SK-MEL-5 (cell line): ENCODE measurements around a stretch of chr1.

DNA sequence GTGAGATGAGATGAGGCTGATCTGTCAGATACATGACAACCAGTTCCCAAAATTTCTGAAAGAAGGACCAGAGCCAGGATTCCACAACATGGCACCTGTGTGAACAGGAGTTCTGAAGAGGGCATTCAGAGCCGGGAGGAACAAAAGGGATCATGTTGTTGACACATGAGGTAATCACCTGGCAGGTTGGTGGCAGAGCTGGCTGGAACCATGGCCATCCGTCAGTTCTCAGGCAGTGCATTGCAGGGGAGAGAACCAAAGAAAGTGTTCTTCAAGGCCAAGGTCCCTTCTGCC lies 49.3 kb upstream of the CTPS1 start:
RAMPAGE:
- cytosol, long total RNA, result no peak
- long total RNA, result no peak
- nucleus, long total RNA, result no peak

DNA sequence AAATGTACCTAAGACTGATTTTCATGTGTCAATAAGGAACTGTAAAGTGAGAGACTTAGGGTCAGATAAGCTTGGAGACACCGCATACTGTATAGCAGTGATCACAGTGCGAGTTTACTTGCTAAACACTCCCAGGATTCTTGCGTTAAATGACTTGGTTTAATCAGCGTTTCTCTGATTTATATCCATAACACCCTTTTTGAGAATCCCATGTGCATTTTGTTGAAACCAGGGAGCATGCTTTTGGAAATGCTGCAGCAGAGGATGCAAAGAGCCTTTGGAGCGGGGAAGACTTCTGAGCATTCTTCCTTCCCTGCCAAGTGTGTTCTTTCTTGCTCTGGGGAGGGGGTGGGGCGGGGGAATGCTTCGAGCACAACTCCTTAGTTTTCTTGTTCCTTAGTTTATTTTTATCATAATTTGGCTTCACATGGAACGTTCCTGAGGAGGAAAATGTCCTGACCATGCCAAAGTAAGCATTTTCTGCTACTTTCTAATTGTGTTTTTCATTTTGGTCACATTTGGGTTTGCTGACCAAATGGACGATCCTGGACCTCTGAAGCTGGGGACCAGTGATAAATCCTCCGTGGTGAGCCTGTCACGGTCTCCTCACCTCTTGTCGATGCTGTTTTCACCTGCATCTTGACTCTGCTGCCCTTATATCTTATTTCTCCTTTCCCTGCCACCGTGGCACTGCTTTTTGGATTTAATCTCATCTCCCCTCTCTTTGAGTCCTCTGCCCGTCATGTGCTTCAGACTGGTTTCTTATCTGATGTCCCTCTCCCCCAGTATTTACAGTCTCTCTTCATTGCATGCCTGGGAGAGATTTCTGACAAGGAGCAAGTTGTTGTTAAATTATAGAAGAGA lies 2.3 kb downstream of the CTPS1 start:
RAMPAGE:
- cytosol, long total RNA, result no peak
- long total RNA, result no peak
- nucleus, long total RNA, result no peak

DNA sequence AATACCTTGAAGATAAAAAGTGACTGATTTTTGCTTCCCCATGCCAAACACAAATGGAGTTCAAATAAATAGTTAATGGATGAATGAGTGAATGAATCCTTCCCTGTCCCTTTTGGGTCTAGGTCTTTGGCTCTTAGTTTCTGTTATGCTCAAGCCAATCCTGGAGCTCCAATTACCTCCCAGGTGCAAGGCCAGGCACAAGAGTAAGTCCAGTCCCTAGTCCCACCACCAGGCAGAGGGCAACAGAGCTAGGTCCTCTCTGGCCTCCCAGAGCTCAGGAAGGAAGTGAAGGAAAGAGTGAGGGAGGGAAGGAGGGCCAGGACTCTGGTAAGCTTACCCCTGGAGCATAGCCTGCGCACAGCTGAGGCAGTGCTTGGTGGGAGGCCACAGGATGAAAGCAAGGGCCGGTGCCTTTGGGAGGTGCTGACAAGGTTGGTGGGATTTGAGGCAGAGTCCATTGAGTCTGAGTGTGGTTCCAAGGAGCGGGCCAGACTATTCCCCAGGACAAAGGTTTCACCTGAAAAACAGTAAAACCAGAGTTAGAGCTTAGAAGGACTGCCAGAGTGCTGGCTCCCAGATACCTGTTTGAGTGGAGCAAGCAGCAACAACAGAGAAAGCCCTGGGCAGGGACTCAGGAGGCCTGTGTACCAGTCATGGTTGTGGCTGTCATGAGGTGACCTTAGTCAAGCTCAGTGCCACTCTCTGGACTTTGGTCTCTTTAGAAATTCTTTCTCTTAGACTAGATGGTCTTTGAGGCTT lies 15.7 kb upstream of the SLFNL1 start:
RAMPAGE:
- cytosol, long total RNA, result no peak
- long total RNA, result no peak
- nucleus, long total RNA, result no peak

DNA sequence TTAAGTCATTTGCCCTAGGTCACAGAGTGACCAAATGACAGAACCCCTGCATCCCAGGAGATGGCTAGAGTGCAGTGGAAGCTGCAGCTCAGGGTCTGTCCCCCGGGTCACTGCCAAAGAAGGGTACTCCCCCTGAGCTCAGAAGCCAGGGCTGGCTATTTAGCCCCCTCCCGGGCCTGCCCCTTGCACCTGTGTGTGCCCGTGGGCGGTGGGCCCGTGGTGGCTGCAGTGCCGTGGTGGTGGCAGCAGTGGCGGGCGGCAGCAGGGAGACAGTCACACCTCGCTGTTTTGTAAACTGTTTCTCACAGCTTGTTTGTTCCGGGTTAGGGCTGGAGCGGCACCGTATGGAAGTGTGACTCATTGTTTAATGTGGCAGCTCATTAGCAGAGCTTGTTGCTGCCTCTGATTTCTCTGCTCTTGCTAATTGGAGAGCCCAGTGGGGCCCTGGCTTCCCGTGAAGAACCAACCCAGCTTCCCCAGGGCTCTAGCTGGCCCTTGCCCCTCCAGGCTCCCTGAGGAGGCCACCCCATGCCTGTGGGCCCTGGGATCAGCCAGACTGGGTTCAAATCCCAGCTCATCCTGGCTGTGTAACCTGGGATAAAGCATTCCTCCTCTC lies 99.9 kb upstream of the SCMH1 start:
RAMPAGE:
- cytosol, long total RNA, result no peak
- long total RNA, result no peak
- nucleus, long total RNA, result no peak

GRCh38 chr1:41380827-41381947 lies 103.3 kb downstream of the EDN2 start:
RAMPAGE:
- cytosol, long total RNA, result no peak
- long total RNA, result no peak
- nucleus, long total RNA, result no peak

DNA sequence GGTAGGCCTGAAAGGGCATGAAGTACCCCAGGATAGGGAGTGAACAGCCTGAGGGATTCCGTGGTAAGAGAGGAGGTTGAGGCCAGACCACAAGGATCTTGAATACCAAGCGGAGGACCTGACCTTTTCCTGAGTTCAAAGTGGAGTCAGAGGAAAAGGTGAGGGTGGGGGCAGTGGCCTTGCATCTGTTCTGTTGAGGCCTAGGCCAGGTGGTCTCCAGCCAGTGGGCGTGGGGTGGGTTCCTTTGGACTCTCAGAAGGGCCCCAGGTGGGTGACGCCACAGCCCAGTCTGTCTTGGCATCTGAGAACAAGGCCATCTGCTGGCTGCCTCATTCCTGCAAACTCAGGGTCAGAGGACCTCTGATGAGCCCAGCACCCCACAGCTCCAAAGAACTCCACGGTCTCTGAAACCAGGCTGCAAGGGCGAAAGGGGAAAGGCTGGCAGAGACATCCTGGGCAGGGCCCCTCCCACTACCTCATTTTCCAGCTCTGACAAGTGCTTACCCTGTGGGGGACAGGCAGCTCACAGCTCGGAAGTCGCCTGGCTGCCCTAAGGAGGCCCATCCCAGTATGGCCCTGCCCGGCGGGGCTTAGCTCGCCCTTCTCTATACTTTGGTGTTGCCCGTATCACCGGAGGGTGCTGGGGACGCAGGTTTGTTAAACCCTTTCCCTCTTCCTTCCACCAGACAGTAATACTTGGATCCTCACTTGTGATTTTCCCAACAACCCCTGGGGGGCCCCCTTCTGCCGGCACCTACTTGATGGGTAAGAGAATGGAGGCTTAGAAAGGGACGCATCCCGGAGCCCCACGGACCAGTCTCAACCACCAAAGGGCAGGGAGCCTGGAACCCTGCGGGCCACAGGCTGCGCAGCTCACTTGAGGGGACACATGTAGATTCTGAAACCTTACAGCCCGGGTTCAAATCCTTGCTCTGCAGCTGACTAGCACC lies 10.8 kb upstream of the EDN2 start:
RAMPAGE:
- cytosol, long total RNA, result no peak
- long total RNA, result no peak
- nucleus, long total RNA, result no peak

DNA sequence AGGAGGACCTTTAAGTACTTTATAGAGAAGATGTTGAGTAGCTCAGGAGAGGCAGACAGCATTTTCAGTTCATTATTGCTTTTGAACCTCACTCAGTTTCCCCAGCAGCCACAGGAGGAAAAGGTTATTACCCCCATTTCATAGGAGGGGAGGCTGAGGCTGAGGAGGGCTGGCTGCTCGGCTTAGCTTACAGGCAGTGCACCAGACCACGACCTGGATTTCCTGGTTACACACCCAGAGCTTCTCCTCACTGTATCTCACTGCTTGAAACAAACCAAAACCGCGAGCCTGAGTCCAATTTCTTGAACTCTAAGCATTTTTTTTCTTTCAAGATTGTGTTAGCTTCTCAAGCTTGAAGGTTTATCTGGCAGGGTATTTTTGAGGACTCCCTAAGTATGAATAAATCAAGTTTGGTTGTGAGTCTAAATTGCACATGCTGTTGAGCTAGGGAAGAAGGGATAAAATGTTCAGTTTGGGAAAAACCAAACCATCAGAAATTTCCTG lies 188.9 kb upstream of the EDN2 start:
RAMPAGE:
- cytosol, long total RNA, result no peak
- long total RNA, result no peak
- nucleus, long total RNA, result no peak

DNA sequence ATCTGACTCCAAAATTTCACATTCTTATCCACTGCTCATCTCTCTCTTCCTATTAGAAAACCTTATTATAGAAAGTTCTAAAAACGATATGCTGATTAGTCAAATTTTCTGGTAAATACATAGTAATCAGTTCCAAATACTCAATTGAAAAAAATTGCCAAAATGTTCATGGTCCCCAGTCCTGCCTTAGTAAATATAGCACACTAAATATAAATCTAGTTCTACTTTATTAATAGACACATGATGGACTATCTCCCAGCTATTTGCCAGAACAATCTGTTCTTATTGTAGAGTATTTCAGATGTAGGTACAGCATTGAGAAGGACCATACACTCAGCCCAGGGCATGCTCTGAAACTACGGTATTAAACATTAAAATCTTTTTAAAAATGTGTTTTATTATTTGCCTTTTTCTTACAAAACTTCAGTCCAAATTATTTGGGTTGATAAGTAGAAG lies 37.3 kb downstream of the HIVEP3 start:
RAMPAGE:
- cytosol, long total RNA, result no peak
- long total RNA, result no peak
- nucleus, long total RNA, result no peak

DNA sequence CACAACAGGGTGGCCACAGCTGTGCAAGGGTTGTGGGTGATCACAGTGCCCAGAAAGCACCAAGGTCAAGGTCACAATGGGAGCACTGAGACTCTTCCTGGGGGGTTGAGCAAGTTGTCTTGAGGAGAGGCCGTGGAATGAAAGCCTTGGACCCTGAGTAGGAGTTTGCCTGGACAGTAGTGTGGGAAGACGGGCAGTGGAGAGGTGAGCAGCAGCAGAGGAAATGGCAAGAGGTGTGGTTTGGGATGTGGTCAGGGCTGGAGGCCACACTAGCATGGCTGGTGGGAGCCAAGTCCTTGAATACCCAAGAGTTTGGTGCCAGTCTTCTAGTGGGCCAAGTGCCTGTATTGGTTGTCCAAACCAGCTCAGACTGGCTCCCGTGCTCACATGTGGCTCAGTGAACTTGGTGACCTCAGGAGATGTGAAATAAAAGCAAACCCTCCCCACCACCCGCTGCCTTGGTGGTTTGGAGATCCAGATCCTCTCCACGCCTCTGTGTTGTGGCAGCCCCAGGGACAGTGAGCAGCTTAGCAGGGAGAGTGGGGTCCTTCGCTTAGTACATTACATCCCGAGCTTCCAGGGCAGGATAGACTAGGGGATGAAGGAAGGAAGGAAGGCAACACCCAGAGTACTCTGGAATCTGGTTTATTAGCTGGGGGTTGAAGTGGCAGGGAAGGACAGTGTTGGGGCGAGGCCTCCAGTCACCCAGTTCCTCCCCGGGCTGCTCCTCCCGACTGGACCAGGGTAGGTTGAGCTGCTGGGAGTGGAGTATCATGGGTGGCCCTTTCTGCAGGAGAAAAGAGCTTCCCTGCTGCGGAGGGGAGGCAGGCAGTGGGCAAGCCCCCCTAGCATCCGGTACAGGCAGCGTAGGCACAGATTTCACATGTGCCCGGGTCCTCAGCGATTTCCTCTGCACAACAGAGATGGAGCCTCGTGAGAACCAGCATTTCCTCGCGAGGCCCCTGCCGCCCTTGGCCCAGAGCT lies 2.2 kb downstream of the GUCA2A start:
RAMPAGE:
- cytosol, long total RNA, result no peak
- long total RNA, result no peak
- nucleus, long total RNA, result no peak

DNA sequence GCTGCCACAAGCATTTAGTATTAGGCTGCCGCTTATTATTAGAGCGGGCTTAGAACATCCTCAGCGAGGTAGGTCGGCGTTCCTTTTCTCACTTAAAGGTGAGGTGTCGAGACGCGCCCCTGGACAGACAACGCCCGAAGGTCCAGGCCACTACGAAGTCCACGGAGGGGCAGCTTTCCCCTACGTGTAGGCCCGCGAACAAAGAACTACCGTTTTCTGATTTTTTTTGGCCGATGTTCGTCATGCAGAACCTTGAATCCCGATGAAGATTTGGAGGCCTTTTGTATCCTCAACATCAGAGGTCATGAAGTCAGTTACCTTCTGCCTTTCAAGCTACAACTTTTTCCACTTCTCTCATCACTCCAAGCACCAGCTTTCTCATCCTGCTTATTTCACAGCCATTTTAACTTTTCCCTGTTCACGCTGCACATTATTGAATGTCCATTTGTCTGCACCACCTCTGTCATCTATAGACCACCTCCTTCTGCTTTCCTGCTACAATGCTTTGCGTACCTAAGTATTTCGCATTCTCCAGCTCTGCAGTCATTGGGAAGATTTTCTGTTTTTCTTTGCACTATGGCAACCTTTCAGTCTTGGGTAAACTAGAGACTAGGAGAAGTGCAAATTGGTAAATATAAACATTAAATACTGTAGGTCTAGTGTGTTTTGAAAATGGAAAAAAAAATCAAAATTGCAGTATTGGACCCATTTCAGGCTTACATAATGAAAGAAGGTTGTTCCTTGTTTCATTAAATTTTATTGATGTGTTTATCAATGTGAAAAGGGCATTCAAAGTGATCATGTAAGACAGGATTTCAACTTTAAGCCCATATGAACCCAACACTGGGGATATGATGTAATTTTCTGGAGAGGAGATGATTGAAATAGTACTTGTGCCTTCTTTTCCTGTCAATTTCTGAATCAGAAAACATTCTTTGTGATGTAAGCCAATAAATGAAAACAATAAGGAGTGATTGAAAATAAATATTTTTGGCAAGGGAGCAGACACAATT lies 810 bp downstream of the CCDC30 start:
RAMPAGE:
- cytosol, long total RNA, result no peak
- long total RNA, result no peak
- nucleus, long total RNA, result no peak

RAMPAGE:
- cytosol, long total RNA, result no peak
- long total RNA, result no peak
- nucleus, long total RNA, result no peak
These were observed 10.7 kb downstream of the YBX1 start for GRCh38 chr1:42692800-42693411.

DNA sequence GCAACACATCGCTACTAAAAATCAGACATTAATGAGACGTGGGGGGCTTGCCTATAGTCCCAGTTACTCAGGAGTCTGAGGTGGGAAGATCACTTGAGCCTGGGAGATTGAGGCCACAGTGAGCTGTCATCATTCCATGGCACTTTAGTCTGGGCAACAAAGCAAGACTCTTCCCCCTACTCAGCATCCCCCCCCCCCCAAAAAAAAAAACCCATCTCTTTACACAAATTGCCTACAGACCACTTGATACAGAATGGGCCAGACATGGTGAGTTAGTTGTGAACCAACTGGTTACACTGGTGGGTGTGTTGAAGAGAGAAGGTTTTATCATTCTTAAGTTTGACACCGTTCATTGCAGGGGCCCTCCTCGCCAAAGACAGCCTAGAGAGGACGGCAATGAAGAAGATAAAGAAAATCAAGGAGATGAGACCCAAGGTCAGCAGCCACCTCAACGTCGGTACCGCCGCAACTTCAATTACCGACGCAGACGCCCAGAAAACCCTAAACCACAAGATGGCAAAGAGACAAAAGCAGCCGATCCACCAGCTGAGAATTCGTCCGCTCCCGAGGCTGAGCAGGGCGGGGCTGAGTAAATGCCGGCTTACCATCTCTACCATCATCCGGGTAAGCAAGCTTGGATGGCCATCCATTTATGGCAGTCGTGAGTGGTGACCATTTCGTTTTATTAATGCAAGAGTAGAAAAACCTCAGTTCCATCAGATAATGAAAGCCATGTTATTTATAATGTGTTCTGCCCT lies 18.4 kb downstream of the YBX1 start:
RAMPAGE:
- cytosol, long total RNA, result no peak
- long total RNA, result no peak
- nucleus, long total RNA, result no peak

RAMPAGE:
- cytosol, long total RNA, result no peak
- long total RNA, result no peak
- nucleus, long total RNA, result no peak
These were observed 12.1 kb upstream of the CLDN19 start for GRCh38 chr1:42752007-42752699.

DNA sequence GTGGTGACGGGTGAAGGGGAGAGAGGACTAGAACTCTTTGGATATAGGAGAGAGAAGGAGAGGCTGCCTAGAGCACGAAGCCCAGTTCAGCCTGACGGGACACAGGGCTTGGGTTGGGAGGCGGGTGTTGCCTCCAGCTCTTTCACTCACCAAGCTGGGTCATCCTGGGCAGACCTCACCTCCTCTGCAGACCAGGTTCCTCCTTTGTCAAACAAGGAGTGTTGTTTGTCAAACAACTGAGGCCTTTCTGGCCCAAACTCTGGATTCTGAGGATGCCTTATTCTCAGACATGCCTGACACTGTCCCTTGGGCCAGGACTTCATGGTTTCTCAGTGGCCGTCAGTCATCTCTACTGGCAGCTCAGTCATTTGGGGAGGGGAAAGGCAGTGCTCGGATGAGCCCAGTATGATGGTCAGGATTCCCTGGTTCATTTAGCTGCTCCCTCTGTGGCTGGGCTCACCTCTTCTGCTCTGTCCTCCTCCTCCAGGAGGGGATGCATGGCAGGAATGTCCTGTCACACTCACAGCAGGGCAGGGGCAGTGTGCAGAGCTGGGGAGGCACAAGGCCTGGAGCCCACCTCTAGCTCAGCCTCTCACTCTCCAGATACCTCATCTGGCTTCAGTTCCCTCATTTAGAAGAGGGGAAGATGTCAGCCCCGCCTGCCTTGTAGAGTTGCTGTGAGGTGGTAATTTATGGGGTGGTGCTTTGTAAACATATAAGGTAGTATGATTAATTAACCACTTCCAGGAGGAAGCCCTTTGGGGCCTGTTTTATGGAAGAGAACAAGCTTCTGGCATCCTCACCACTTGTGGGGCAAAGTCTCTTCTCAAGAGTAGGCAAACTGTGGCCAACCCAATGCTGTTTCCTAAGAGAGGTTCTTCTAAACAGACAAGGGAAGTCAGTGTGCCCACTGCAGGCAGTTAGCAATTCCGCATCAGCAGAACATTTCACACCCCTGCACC lies 20.6 kb downstream of the SLC2A1 start:
RAMPAGE:
- cytosol, long total RNA, result no peak
- long total RNA, result no peak
- nucleus, long total RNA, result no peak

RAMPAGE:
- cytosol, long total RNA, result no peak
- long total RNA, result no peak
- nucleus, long total RNA, result no peak
These were observed 21.4 kb upstream of the SLC2A1 start for GRCh38 chr1:42979758-42980875.

DNA sequence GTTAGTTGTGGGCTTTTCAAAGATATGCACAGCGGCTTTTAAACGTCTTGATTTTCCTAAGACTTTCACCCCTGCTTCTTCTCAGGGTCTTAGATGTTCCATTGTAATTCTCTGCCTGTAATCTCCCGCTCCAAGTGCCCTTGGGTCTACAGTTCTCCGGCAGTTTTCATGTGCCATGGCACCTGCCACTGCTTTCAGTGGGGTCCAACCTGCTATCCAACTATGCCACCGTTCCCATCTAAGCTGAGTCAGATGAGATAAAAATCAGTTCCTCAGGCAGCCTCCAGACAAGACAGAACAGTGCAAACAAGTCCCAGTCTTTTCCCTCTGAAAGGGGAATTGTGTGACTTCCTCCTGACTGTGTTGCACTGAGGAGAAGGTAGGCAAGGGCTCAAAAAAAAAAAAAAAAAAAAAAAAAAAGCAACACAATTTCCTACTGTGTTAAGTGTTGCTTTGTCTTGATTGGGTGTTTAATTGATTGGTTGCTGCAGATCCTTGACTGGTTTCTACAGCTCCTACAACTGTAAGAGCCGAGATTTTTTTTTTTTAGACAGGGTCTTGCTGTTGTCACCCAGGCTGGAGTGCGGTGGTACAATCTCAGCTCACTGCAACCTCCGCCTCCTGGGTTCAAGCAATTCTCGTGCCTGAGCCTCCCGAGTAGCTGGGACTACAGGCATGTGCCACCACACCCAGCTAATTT lies 26.4 kb upstream of the CFAP144 start:
RAMPAGE:
- cytosol, long total RNA, result no peak
- long total RNA, result no peak
- nucleus, long total RNA, result no peak

DNA sequence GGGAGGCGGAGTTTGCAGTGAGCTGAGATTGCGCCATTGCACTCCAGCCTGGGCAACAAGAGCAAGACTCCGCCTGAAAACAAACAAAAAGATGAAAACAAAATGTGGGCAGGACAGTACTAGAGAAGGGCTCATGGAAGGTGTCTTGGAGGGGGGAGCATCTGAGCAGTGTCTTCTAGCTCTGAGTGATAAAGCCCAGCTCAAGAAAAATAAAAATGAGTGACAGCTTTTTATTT lies 3.8 kb downstream of the C1orf210 start:
RAMPAGE:
- cytosol, long total RNA, result no peak
- long total RNA, result no peak
- nucleus, long total RNA, result no peak

RAMPAGE:
- cytosol, long total RNA, result no peak
- long total RNA, result no peak
- nucleus, long total RNA, result no peak
These were observed 2.0 kb downstream of the CDC20 start for GRCh38 chr1:43360525-43361401.

DNA sequence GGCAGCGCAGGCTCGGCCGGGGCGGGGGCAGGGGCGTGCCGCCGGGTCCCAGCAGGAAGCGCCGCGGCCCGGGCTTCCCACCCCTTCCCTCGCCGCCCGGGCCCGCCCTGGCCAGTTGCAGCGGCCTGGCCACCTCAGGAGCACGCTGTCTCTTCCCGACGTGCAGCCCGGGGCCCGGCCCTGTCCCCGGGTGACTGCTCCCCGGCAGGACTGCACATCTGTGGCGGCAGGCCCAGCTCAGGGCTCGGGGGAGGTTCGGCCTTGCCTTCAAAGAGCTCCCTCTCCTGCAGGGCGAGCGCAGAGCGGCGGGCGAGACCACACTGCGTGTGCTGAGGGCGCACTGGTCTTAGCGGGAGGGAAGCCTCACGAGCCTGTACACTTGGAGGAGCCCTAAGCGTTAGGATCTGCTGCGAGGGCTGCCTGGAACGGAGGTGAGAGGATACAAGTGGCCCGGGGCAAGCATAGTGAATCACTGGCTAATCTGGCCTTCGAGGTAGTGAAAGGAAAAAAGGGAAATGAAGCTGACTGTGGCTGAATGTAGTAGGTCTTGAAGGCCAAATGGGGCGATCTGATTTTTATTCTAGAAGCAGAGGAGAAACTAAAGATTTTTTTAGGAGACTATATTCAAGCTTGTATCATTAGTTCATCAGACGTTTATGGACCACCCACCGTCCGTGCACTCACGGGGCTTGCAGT lies 436 bp upstream of the ELOVL1 start:
RAMPAGE:
- cytosol, long total RNA, result no peak
- long total RNA, result no peak
- nucleus, long total RNA, result no peak

RAMPAGE:
- cytosol, long total RNA, result no peak
- long total RNA, result no peak
- nucleus, long total RNA, result no peak
These were observed 792 bp downstream of the HYI start for GRCh38 chr1:43452557-43453720.